Cardiac ventricle fibroblast (primary cell): ENCODE results near the genes TELO2, MAPK8IP3, EME2 and HS3ST6.

DNA sequence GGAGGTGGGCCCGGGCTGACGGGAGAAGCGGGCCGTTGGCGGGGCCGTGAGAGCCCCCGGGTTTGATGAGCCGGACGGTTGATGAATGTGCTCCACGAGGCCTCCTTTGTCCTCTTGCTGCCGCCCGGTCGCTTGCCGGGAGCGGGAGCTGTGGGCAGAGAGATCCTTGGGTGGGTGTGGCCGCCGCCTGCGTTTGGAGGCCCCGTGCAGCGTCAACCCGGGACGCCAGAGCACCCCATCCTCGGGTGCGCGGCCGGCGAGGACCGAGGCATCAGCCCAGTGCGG lies 7.7 kb downstream of the CACNA1H start:
- RAMPAGE, long total RNA: no peak

DNA sequence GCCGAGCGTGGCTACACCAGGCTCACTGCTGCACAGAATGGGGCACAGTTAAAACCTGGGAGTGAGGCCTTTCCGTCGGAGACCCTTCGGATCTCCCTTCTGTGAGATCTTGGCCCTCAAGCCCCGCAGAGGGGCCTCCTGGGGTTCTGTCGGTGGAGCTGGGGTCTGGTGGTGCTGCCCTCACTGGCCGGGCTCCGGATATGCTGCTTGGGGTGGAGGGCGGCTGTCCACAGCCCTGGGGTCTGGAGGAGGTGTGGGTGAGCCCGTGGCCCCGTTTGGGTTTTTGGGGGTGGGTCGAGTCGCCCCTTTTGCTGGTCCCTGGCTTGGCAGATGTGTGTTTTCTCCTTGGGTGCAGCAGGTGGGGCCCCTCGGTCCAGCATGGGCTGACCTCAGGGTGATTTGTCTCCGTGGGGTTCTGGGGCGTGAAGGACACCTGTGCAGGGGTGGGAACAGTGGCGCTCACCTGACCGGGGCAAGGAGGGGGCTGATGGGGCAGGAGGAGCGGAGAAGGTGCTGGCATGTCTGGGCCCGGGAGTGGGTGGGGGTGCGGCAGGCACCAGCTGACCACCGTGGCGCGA lies 11.8 kb downstream of the CACNA1H start:
- RAMPAGE, long total RNA: no peak

DNA sequence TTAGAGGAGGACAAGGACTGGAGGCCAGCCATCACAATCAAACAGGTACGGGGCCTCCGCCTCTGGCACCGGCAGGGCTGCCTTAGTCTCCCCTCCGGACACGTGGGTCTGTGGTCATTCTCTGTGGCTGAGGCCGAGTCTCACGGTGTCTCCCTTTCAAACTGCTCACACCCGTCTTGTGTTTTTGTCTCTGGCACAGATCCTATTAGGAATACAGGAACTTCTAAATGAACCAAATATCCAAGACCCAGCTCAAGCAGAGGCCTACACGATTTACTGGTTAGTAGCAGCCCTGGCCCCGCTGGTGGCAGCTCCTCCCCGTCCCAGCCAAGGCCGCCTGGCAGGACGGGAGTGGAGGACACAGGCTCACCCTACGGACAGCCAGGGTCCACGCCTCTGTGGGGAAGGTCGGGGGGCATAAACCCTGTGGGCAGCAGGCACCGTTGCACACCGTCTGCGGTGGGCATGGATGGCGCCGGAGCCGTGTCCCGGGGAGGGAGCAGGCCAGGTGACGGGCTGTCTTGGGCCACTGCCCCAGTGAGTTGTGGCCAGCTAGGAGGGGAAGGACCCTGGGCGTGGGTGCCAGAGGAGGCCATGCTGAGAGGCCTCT lies 10.9 kb downstream of the UBE2I start:
- RAMPAGE, long total RNA: no peak

DNA sequence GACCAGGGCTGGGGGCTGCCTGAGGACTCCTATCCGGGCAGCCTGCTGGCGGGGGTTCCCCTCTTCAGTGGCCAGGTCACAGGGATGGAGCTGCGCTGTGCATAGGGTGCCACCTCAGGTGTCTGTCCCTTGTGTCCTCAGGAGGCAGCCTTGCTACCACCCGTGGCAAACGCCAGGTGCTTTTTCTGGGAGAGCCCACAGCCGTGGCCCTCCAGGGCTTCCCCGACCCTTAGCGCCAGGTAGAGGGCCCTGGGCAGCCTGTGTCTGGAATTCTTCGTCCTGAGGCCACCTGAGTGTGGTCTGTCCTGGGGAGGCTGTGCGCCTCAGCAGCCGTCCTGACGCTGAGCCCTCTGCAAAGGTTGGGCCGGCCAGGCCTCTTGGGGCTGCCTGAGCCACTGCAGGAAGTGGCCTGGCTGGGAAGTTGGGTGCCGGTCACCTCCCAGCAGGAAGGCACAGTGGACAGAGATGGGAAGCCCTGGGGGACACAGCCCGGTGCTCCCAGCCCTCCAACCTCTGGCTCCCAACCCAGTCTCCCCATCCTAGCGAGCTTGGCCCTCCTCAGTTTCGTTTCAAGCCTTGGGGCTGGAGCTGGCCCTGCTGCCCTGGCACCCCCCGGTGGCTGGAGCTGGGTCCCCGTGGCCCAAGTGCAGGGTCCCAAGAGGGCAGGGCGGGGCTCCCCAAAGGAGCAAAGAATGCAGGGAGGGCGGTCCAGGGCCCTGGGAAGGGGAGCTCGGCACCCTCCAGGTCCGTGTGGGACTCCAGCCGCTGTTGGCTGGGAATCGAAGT lies 7.6 kb upstream of the BAIAP3 start:
- RAMPAGE, long total RNA: no peak

DNA sequence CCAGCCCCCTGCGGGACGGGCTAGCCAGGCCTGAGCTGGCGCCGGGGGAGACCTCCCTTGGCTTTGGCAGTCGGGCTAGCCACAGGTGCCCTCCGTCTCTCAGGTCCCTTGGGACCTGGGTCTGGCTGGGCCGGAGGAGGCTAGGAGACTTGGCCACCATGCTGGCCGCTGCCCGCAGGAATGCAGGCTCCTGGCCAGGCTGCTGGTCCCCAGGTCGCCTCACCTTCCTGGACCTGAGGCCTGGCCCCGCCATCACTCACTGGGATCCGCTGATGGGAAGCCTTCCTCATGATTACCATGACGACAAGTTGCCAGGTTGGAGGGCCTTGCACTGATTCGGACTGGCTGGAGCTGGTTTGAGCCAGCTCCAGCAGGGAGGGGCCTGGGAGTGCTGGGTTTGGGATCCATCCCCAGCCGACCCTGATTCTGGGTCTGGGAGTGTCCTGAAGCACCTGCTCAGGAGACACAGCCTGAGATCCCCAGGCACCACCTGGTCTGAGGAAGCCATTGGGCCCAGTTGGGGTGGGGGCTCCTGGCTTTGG lies 6.0 kb upstream of the BAIAP3 start:
- RAMPAGE, long total RNA: no peak

GRCh38 chr16:1365825-1366506 lies 14.2 kb downstream of the GNPTG start:
- RAMPAGE, long total RNA: no peak

DNA sequence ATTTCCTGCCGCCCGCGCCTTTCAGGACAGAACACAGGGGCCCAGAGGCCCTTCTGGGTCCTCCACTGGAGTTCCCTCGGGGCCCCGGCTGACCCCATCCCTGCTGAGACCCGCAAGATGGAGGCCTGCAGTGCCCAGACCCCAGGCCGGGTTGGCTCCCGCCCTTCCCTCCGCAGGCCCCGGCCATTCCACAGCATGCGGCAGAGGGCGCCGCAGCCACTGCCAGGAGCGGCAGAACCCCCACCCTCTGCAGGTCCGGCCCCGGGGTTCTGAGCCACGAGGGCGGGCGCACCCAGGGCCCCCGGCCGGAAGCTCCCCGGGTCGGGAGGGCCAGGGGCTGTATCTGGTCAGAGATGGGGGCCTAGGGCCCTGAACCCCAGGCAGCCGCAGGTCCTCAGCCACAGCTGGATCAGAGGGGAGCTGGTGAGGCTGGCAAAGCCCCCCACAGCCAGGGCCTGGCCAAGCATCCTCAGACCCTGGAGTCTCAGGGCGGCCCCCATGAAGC lies 2.3 kb upstream of the PERCC1 start:
- RAMPAGE, long total RNA: no peak

DNA sequence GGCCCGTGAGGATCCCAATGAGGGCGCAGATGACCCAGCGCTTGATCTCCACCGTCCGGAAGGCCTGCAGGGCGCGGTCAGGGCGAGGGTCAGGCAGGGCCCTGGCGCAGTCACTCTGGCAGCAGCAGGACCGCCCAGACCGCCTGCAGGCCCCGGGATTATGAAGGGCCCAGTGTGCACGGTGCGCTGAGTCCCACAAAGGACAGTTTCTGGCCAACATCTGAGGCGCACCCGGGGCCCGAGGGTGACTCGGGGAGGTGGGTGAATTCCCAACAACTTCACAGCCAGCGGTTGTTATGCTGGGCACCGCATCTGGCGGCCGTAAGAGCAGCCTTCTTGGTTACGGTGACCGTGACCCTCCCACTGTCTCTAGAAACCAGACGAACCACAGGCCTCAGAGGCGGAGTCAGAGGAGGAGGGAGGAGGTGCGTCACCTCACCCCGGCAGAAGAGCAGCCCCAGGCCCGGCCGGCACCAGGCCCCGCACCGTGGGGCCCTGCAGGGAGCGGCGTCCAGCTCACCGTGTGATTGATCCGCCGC lies 13.9 kb downstream of the CLCN7 start:
- RAMPAGE, long total RNA: no peak

- RAMPAGE, long total RNA: no peak
Measured at GRCh38 chr16:1492783-1493703, at the start of gene TELO2. TSS of gene TELO2 (plus strand) at chr16:1493360.

- RAMPAGE, long total RNA: no peak
Measured at GRCh38 chr16:1500675-1501035, 7.5 kb downstream of the TELO2 start.

DNA sequence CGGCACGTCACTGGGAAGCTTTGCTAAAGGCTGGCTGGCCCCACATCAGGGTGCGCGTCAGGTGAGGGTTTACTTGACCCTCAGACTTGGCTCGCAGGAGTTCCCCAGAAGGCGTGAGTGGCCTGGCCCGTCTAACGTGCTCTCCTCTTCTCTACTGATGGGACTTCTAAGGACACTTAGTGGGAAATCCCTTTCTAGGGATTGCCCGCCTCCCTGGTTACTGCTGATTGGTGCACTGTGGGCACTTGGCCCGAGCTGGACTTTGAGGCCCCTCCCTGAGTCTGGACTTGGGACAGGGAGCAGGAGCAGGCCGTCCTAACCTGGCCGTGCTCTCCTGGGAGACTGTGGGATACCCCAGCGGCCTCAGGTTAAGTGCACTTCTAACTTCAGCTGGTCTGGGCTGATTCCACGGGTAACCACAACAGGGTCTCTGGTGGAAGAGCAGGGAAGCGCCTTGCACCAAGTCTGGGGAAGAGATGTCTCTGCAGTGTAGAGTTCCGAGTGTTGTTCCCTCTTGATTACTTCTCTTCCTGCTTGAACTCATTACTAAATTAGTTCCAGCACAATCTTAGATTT lies 14.7 kb downstream of the IFT140 start:
- RAMPAGE, long total RNA: no peak

DNA sequence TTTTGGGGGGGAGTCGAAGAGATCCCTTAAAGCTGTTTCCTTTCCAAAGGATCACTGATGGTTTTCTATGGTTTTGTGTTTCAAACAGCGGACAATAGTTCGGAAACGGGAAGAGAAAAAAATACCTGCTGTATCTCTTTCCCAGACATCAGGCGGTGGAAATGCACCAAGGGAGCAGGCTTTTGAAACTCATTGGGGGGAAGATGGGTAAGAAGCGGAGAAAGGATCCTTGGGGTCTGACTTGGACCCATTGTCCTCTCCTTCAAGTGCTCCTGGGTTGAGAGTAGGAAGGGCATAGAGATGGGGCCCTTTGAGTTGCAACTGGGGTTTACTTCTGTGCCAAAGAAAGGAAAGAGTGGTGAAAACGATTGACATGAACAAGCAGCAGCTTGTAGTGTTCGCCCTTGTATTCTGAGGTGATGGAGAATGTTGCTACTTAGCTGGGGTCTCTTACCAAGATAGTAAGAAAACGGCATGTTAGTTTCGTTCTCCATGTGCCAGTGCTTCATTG lies 3.1 kb downstream of the CRAMP1 start:
- RAMPAGE, long total RNA: no peak

GRCh38 chr16:1705615-1706698 lies at the start of gene MAPK8IP3:
TSS of gene MAPK8IP3 (plus strand) at chr16:1706195.
- RAMPAGE, long total RNA: no peak

DNA sequence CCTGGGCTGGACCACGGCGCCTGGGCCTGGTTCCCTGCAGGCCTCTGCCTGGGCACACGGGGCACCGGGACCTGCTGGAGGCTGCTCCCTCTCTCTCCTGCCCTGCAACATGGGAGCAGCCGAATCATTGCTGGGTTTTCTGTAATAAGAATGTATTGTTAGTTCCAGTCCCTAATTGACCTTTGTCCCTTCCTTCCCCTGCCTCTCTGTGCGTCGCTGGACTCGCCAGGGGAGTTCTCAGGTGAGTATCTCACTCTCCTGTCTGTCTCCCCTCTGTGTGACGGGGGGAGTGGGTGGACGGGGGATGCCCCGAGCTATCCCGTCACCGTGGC lies 13.5 kb downstream of the NME3 start:
- RAMPAGE, long total RNA: no peak

- RAMPAGE, long total RNA: no peak
Measured at GRCh38 chr16:1772018-1773071, at the start of gene EME2. TSS of gene EME2 (plus strand) at chr16:1772810.

DNA sequence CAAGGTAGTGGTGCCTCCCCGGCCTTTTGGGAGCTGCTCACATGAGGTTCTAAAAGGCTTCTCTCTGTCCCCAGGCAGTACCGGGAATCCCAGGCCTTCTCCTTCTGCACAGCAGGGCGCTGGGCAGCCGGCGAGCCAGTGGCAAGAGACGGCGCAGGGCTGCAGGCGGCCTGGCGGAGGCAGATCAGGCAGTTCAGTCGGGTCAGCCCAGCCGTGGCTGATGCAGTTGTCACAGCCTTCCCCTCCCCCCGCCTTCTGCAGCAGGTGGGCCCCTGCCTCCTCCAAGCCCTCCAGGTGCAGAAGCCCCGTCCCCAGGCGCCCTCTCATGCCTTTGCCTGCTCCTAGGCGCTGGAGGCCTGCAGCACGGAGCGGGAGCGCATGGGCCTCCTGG lies 2.8 kb upstream of the MRPS34 start:
- RAMPAGE, long total RNA: no peak

GRCh38 chr16:1777327-1778055 lies 4.6 kb upstream of the MRPS34 start:
- RAMPAGE, long total RNA: no peak

GRCh38 chr16:1781495-1782269 lies 689 bp downstream of the SPSB3 start:
- RAMPAGE, long total RNA: no peak

GRCh38 chr16:1918306-1918770 lies at the start of gene HS3ST6:
TSS of gene HS3ST6 (minus strand) at chr16:1918415.
- RAMPAGE, long total RNA: no peak

GRCh38 chr16:1960649-1961378 lies 1.5 kb downstream of the NDUFB10 start:
- RAMPAGE, long total RNA: no peak